Fibroblast of the aortic adventitia (primary cell): ENCODE measurements around a stretch of chr6.

- CAGE, long polyA plus RNA = no peak
Observed at GRCh38 chr6:167951356-167952292, 45.8 kb upstream of the KIF25 start.

DNA sequence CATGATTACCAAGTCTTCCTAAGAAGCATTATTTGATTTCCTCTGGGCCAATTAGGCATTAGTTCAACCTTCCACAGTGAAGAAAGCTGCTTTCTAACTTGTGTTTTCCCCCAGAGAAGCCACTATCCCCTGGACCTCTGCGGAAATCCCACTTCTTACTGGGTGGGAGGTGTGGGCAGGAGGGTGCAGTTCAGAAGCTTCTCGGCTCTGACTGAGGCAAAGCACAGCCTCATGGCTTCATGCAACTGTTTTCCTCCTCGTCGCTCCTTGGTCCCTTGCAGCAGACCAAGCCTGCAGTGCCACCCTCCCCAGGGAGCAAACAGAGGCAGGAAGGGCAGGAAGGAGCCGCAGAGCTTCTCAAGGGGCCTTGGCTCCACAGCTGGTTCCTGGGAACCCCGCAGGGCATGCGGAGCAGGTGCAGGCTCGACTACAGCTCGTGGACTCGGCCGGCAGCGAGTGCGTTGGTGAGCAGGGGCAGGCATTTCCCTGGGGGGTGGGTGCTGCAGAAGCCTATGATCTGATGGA lies 37.3 kb downstream of the FRMD1 start:
- CAGE, long polyA plus RNA = no peak

- CAGE, long polyA plus RNA = no peak
Observed at GRCh38 chr6:168081422-168081739, 2.4 kb upstream of the FRMD1 start.

DNA sequence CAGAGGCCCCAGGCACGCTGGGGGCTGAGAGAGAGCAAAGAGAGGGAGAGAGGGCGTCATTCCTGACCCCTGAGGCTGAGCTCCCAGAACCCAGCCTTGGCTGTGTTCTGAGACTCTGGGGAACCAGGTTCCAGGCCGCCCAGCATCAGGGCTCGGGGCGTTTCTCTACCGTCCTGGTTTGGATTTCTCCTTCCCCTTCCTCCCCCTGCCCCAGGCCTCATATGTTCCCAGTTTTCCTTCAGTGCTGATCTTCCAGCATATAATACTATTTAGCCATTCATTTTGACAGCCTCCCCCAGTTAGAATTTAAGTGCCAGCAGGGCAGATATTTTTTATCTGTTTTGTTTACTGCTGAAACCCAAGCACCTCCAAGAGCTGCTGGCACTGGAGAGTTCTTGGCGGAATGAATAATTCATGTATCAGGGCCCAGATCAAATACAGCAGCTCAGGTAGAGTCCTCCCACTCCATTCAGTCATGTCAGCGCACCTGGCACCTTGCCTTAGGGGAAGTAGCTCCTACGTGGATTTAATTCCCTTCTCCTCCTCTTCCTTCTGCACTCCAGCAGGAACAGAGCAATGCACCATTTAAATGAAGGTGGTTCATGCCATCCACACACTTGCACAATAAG lies 23.4 kb upstream of the FRMD1 start:
- CAGE, long polyA plus RNA = no peak

DNA sequence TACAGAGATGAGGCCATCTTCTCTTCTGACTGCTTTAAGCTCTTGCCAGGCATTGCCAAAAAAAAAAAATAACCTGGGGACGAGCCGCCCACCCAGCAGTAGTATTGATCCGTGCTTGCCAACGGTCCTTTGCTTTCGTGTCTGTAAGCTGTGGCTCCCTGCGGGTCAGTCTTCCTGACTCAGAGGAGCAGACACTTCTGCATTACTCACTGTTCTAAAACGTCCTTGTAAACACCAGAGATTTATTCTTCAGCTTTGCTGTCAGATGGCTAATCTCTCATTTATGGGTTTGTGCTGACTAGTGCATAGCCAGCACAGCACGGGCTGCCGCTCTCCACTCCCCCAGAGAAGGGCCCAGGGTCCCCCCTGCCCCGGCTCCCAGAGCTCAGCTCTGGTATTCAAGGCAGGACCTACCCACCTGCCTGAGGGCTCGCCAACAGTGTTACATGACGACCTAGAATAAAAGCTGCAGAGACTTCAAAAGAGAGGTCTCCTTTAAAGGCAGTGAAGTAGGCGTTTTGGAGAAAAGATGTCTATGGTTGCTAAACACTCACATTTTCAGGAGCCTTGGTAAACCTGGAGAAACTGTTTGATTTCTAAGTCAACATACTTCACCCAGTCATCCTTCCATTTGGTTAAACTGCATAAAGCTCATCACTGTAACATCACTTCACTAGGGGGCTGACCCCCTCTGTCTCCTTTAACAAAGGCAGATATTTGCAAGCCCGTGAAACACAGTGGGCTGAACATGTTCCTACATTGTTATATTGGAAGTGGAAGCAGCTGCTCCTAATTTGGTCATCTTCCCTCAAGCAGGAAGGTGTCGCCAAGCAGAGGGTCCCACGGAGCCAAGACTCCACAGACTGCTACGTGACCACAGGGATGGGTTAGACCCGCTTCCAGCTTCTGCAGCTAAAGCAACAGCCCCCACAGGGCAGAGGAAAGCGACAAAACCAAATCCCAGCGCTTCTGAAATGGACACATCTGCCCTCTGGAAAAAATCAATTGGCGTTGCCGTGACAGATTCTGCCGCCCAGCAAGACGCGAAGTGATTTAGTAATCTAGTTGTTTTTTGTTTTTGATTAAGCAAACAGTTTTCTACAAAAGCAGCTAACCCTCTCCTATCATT lies 78.9 kb upstream of the FRMD1 start:
- CAGE, long polyA plus RNA = no peak

DNA sequence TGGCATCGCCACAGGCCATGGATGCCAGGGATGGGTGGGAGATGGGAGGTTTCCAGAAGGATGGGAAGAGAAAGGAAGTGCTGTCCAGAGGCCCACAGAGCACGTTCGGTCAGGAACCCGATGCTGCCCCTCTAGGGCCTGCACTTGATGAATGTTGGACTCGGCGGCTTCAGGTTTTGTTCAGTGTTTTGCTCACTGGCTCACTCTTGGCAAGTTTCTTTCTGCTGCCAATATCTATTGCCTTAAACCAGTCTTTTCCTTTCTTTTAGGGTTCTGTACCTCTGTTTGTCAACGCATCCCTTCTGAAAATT lies 97.7 kb downstream of the DACT2 start:
- CAGE, long polyA plus RNA = no peak

DNA sequence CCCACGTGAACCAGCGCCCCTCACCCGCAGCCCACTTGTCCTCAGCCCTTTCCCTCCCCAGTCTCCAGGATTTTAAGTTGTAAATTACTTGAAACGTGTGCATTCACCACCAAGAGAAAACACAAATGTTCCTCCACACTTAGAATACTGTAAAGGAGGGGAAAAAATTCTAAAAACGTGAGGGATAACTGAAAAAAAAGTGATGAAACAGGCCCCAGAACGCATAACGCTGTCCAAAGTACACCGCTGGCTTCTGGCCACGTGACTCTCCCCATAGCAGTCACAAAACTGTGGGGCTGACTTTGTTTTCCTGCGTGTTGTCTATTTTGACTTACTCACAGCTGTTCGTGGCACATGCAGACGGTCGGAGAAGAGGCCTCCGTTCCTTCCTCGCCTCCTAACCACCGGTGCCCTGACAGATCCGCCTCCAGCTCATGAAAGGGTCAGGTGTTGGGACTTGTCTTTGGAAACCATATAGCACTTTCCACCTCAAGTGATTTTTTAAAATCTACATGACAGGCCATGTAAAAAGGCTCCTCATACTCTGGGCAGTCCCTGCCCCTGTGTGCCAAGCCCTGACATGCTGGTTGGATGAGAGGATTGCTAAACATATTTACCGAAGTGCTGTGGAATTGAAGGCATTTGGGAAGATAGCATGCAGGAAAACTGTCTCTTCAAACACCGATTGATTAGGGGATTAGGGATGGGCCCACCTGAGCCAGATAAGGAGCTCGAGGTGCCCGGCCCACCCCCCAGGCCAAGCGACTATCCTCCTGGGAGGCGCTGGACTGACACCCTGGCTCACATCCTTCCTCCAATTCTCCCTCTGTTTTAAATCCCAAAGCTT lies 54.9 kb downstream of the DACT2 start:
- CAGE, long polyA plus RNA = no peak

DNA sequence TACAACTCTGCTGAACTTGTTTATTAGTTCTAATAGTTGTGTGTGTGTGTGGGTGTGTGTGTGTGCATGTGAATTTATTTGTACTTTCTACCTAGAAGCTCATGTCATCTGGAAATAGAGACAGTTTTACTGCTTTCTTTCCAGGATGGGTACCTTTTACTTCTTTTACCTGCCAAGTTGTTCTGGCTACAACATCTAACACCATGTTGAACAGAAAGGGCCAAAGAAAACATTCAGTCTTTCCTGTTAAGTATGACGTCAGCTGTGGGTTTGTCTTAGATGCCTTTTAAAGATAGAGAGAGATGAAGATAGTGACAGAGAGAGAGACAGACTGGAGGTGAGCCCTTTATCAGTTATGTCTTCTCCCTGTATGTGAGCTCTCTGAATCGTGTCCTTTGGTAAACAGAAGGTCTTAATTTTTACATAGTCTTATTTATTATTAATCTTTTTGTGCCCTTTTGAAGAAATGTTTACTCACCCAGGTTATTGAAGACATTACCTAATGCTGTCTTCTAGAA lies 3.4 kb upstream of the DACT2 start:
- CAGE, long polyA plus RNA = no peak

GRCh38 chr6:168342611-168343180 lies 23.1 kb upstream of the DACT2 start:
- CAGE, long polyA plus RNA = no peak

GRCh38 chr6:168384386-168385065 lies 56.5 kb upstream of the SMOC2 start:
- CAGE, long polyA plus RNA = no peak

- CAGE, long polyA plus RNA = no peak
Observed at GRCh38 chr6:168530736-168531030, 89.7 kb downstream of the SMOC2 start.

GRCh38 chr6:168648170-168648636 lies 207.2 kb downstream of the SMOC2 start:
- CAGE, long polyA plus RNA = no peak

DNA sequence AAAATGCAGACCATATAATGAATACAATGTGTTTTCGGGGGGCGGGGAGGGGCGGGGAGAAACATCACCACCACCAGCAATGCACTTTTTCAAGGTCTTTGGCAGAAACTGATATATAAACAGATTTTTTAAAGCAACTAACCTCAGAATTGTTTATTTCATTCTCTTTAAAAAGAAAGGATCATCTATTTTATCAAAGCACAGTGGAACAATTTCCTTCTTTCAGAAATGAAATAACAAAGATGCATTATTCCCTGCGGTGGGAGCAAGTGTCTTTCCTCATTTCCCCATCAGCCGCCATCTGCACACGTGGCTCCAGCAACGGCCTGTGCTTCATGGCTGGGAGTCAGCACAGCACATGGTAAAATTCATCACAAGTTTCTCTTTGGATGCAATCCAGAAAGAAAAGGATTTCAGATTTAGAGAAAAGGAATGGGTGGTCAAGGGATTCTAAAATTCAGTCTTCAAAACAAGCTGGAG lies 107.8 kb downstream of the THBS2 start:
- CAGE, long polyA plus RNA = no peak

GRCh38 chr6:169250507-169251265 lies 3.0 kb downstream of the THBS2 start:
- CAGE, long polyA plus RNA = no peak

GRCh38 chr6:169620380-169620647 lies 81.5 kb downstream of the WDR27 start:
- CAGE, long polyA plus RNA = no peak

- CAGE, long polyA plus RNA = no peak
Observed at GRCh38 chr6:169667715-169668387, 34.0 kb downstream of the WDR27 start.

DNA sequence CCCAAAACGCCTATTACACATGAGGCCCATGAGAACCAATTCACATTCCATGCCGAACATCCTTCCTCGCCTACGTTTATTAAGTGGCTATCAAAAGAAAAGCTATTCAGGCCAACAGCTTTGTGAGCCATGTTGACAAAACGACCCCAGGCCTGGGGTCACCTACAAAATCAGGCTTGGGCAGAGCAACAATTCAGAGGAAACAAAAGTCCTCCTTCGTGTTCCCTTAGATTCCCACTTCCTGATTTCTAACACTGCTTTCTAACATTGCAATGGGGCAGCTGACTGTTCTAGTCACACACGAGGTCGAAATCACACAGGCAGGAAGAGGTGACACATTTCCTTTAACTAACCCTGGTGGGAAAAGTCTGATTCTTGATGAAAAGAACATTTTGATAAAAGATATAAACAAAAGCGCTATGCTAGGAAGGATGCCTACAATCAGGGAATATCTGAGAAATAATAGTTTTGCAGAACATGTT lies 32.0 kb downstream of the WDR27 start:
- CAGE, long polyA plus RNA = no peak

DNA sequence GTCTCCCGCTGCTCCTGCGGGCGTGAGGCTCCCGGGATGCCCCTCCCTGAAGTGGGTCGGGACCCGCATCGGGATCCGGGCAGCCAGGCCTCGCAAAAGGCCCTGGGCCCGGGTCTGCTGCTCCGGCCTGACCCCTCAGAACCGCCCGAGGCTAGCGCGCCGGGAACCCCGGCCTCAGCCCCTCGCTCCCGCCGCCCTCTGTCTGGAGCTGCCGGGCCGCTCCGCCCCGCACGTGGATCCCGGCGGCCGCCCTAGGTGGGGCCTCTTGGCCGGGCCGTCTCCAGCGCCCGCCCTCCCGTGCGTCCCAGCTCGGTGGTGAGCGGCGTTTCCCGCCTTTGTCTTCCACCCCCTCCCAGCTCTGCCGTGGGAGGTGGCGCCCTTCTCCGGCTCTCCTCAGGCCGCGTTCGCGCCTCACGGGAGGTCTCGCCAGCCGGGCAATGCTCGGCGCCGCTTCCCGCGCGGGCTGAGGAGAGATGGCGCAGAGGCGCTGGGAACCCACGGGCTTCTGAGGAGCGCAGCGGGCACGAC lies 267.7 kb downstream of the DLL1 start:
- CAGE, long polyA plus RNA = no peak

DNA sequence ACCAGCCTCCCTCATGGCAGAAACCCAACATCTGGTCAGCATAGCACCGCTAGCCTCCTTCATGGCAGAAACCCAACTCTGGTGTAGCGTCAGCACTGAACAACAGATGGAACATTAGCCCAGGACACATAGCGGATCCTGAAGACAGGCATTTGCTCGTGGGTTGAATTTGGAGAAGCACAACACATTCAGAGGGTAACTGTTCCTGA lies 265.9 kb downstream of the DLL1 start:
- CAGE, long polyA plus RNA = no peak

DNA sequence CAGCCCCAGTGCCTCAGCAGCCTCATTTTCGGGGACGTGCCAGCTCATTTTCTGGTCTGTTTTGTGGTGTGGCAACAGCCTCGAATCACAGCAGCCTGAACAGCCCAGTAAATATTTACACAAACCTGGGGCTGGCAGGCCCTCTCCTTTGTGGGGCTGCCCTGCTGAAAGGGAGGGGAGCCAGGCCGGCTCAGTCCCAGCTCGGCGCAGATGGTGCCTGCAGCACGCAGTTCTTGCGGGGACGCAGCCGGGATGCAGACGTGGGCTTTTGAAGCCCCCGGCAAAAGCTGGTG lies 259.8 kb downstream of the DLL1 start:
- CAGE, long polyA plus RNA = no peak